Placental pericyte (primary cell): ENCODE measurements around a stretch of chr14.

- CAGE, long polyA plus RNA = no peak
These were observed 33.0 kb downstream of the SCFD1 start for GRCh38 chr14:30654905-30655706.

DNA sequence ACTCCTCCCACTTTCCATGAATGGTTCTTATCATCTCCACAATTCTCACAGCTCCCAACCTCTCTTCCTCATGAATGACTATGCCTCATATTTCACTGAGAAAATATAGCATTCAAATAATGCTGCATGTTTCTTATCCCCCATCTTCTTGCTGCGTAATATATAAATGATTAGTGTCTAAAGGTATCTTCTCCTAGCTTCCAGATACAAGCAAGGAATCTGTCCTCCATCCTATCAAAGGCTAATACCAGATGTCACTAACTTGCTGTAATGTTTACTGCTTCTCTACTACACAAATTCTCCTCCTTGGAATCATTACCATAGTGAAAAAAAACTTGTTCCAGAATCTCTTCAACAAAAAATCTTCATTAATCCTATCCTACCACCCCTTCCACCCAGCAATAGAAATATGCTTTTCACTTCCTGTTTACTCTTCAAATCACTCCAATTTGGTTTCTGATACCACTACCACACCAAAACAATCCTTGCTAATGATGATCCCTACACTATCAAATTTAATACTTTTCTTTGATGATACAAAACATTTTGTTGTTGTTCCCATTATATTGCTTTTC lies 33.6 kb downstream of the COCH start:
- CAGE, long polyA plus RNA = no peak

DNA sequence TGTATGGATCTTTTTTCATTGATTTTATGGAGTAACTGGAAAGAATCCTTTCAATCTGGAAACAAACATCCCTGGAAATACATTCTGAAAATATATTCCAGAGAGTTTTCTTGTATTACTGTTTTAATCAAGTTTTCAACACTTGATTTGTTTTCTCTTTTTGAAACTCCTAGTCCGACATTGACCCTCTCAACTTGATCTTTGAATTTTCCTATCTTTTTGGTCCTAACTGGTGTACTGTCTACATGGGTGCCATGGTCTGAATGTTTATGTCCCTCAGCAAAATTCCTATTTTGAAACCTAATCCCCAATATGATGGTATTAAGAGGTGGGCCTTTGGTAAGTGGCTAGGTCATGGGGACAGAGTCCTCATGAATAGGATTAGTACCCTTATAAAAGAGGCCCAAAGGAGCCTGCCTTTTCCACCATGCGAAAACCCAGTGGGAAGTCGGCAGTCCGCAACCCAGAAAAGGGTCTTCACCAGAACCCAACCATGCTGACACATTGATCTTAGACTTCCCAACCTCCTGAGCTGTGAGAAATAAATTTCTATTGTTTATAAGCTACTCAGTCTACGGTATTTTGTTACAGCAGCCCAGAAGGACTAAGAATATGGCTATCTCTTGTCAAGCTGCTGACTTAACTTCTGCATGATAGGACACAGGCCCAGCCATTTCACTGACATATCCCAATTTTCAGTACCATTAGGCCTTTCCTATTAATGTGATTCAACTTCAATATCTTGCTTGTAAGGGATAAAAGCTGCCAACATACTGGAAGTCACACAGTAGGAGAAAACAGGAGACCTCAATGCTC lies 66.5 kb downstream of the COCH start:
- CAGE, long polyA plus RNA = no peak

DNA sequence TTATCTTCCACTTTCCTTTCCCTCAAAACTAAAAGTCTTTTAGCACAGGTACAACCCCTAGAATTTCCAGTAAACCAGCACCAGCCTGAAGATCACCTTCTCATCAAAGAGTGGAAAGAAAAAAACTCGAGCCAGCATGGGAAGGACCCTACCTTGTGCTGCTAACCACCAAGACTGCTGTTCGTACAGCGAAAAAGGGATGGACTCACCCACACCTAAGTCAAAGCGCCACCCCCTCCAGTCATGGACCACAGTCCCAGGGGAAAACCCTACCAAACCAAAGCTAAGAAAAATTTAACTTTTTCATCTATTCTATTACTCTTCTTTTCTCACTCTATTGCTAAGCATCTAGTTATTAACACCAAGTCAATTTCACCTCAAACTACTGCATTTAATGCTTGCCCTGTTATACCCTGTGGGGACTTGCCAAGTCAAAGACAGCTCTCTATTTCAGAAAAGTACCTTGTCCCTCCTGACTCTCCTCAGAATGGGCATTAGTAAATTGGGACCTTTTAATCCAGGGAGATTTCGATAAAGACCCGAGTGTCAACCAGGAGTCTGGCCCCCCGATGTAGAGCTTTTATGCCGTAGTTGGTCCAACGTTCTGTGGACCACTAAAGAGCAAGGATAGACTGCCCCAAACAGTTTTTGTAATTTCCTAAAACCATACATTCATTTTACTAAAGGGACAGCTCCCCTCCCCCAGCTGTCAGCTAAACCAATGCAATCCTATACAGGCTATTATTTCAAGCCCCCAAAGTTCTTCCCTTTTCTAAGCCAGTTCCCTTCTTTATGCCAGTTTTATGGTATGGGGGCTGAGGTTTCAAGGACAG lies 55.5 kb upstream of the AP4S1 start:
- CAGE, long polyA plus RNA = no peak

DNA sequence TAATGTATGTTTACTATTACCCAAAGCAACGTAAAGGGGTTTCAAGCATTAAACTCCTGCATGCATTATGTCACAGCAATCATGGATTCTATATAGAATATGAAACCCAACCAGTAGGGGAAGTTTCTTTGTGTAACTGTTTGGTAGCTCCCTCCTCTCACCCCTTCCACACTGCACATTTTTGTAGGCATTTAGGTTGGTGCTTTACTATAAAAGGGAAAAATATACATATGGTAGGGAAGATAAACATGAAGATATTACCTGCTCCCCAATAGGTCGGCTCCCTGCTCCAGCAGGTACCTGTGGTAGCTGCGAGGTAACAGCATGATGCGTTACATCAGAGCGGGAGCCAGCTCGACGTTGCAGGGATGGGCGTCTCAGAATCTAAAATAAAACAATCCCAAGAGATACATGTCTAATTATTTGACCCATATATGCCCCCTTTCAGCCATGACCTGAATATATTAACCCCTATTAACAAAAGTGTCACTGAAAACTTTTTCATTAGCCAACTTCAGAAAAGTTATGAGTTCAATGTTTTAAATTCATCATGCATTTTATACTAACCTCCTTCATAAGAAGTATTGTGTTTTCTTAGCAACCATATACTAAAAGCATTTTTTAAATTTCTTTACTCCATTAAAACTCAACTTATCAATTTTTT lies 86.3 kb downstream of the HECTD1 start:
- CAGE, long polyA plus RNA = no peak

GRCh38 chr14:31321312-31321729 lies 99.0 kb downstream of the HEATR5A start:
- CAGE, long polyA plus RNA = no peak

GRCh38 chr14:31935275-31935583 lies 141.9 kb upstream of the ARHGAP5 start:
- CAGE, long polyA plus RNA = no peak

GRCh38 chr14:31943912-31945098 lies 132.8 kb upstream of the ARHGAP5 start:
- CAGE, long polyA plus RNA = no peak

DNA sequence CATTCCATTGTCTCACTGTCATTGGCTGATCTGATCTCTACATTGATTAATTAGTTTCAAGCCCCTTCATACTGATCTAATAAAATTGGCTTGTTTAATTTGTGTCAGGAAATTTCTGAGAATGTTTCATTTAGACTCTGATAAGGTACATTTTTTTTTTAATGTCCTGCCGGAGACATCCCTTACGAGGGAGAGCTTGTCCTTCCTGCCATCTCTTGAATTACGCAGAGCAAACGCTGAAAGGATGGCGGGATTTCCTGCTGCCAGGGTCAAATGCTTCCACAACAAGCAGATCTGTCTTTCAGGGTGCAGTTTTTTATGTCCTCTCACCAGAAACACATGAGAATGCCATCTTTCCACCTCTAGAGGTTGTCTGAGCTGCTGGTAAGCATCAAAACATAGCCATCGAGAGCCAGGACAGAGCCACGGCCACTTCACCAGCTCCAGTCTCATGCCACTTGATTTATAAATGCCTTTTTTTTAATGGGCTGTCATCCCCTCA lies 126.8 kb upstream of the ARHGAP5 start:
- CAGE, long polyA plus RNA = no peak

DNA sequence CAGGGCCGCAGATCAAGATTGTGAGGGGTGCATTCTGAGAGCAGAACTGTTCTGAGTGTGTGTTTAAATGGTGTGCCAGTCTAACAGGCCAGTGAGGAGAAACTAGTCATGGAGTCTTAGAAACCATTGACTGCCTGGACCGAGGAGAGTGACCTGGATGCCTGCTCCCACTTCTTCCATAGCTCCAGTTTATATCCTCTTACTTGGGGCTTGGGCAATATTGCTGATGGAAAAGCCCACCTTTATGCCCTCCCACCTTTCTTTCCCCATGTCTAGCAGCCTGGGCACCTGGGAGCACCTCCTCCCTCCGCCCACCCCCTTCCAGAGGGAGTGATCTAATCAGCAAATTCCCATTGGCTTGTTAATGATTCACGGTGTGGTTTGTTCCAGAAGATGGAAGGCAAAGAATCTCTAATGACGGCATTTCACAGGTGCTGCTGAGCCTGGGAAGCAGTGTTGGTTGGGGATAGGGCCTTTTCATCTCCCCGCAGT lies 71.1 kb upstream of the ARHGAP5 start:
- CAGE, long polyA plus RNA = no peak

GRCh38 chr14:32224955-32225541 lies 104.0 kb upstream of the AKAP6 start:
- CAGE, long polyA plus RNA = no peak

GRCh38 chr14:32417721-32418428 lies 88.8 kb downstream of the AKAP6 start:
- CAGE, long polyA plus RNA = no peak

DNA sequence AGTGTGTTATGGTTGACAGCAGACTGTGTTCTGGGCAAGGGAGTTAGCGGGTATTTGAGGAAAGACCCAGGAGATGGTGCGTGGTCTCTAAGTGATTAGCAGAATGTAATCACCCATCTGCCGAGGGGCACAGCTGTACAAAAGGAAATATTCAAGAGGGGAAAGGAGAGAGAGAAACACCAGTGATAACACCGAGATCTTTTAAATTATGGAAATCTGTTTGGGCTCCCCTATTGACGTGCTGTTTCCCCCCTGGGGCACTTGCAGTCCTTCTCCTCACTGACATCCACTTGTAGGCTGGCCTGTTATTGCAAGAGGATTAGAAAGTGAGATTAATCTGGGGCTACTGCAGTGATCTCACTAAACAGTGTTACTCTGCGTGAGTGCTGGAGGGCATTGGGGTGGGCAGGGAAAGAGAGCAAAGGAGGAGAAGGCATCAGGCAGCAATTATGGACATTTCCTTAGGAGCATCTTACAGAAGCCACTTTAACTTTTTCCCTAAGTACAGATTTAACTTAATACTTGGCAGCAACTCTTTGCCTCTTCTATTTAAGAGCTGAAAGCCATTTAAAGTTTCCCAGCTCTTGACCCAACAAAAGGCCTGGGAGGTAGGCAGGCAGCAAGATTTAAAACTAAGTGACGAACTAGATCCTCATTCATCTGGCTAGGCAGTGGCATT lies 97.9 kb downstream of the AKAP6 start:
- CAGE, long polyA plus RNA = no peak

GRCh38 chr14:32432532-32433250 lies 103.6 kb downstream of the AKAP6 start:
- CAGE, long polyA plus RNA = no peak

- CAGE, long polyA plus RNA = no peak
These were observed 294.5 kb downstream of the AKAP6 start for GRCh38 chr14:32623745-32623944.

GRCh38 chr14:32702371-32703010 lies 236.2 kb upstream of the NPAS3 start:
- CAGE, long polyA plus RNA = no peak

- CAGE, long polyA plus RNA = no peak
These were observed 48.1 kb downstream of the NPAS3 start for GRCh38 chr14:32986614-32987305.

DNA sequence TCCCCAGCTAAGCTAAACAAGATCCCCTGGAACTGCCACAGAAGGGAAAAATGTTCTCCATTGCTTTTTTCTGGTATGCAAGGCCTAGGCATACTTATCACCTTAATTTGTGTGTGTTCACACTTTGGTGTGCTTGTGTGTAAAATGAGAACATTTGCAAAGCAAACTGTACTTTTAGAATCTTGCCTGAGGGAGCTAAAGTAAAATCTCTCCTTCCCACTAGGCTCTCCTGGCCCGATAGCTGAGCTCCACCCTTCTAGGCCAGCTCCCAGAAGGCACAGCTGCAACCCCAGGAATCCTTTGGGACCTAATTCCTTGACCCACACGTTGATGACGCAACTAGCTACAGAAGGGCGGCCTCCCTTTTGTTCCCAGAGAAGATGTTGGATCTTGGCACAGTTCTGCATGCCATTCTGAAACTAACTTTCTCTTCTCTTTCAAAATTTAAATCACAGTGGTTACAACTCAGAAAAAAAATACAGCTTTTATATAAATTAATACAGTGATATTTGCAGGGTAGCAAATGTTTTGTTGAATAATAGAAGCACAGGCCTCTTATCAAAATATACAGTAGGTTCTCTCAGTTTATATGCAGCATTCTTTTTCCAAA lies 268.1 kb downstream of the EGLN3 start:
- CAGE, long polyA plus RNA = no peak

DNA sequence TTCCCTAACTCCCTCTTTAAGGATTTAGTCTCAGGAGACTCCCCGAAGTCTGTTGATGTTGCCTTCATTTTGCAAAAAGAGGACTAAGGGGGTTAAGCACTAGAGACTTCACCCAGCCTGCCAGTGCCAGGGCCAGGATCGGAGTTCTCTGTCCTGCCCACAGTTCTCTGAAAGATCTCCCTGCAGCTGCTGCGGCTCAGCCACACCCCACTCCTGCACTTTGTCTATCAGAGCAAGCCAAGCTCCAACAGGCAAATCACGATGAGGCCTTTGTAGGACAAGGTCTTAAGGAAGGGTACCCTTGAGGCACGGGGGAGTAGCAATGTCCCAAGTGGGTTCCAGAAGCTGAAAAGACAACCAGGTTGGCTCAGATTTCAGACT lies 148.8 kb upstream of the EGLN3 start:
- CAGE, long polyA plus RNA = no peak

DNA sequence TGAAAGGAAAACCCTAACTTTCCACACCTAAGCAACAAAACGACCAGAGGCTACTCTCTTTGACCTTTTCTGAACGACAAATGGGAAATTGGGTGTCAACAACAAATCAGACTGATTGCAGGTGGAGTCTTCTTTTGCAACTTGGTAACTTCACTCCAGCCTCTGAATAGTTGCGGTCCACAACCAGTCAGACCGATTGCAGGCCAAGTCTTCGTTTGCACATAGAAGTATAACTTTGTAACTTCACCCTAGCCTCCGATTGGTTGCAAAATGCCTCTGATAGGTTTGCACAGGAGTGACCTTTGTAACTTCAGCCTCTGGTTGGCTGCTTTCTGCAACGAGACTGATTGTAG lies 129.4 kb downstream of the SPTSSA start:
- CAGE, long polyA plus RNA = no peak